Mesenchymal stem cell of the bone marrow (primary cell): ENCODE measurements around a stretch of chr7.

GRCh38 chr7:20352806-20353357, 22.2 kb downstream of the ITGB8 start:
- CAGE, long polyA plus RNA, result no peak

- CAGE, long polyA plus RNA, result no peak
These were observed 71.5 kb downstream of the ITGB8 start for GRCh38 chr7:20402227-20402620.

- CAGE, long polyA plus RNA, result no peak
These were observed 54.9 kb upstream of the ABCB5 start for GRCh38 chr7:20560559-20561040.

DNA sequence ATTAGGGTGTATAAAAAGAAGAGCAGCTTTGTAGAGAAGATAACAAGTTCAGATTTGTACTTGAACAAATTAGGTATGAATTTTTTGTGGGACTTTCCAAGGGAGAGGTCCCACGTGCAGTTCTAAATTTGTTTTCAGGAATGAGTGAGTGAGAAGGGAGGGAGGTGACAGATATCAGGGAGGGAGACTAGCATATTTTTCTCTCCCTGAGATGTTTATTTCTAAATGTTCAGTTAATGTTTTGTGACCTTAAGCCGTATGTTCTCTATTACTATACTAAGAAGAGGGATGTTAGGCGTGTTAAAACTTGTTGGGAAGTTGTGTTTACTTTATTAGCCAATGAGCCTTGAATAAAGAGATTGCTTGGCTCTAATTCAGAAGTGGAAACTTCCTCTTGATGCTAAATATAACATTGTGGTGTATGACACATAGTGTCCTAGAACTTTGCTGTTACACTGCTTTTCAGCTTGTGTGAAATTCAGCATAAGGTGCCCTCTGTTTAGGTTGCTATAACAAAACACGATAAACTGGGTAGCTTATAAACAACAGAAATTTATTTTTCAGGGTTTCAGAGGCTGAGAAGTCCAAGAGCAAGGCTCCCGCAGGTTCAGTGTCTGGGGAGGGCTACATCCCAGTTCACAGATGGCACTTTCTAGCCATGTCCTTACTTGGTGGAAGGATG, 37.3 kb downstream of the DNAH11 start:
- CAGE, long polyA plus RNA, result no peak

DNA sequence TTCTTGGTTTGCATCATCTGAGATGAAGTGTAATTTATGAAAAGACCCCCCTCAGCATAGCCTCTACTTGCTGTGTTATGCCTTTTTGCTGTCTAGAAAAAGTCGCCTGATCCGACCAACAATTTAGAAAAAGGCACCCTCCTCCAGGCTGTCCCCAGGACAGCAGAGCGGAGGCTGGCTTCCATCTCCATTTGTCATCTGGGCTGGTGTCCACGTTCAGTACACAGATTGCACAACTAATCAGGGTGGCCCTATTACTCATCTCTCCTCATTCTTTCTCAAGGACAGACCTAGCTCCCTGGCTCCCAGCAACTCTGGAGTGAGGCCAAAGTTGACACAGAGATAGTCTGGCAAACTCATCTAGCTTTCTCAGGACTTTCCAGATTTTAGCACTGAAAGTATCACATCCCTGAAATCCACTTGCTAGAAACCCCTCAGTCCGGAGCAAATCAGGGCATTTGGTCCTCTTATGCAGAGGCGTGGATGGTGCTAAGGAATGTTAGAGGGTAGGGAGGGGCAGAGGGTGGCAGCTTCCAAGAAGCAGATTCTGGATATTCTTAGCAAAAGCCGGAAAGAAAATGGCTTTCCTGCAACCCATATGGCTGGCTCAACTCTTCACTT, 75.1 kb downstream of the DNAH11 start:
- CAGE, long polyA plus RNA, result no peak

DNA sequence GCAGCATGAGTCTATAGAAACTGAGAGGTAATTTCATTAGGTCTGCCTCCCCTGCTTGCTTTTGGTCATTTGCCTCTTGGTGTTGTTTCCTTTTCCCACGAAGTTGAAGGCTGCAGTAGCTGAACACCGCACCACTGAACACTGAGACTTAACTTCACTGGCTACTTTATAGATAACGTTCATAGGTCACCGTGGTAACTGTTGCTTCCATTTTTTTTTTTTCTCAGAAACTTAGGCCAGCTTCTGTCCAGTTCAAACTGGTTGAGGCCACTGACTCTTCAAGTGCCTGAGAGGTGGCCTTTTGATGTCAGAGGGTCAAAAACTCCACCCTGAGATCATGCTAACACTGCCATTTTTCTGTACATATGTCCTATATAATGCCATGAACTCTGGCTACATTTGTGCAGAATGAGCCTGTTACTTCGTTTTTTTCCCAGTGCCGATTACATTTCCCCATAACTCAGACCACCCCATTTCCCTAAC, 3.5 kb upstream of the CDCA7L start:
- CAGE, long polyA plus RNA, result no peak

DNA sequence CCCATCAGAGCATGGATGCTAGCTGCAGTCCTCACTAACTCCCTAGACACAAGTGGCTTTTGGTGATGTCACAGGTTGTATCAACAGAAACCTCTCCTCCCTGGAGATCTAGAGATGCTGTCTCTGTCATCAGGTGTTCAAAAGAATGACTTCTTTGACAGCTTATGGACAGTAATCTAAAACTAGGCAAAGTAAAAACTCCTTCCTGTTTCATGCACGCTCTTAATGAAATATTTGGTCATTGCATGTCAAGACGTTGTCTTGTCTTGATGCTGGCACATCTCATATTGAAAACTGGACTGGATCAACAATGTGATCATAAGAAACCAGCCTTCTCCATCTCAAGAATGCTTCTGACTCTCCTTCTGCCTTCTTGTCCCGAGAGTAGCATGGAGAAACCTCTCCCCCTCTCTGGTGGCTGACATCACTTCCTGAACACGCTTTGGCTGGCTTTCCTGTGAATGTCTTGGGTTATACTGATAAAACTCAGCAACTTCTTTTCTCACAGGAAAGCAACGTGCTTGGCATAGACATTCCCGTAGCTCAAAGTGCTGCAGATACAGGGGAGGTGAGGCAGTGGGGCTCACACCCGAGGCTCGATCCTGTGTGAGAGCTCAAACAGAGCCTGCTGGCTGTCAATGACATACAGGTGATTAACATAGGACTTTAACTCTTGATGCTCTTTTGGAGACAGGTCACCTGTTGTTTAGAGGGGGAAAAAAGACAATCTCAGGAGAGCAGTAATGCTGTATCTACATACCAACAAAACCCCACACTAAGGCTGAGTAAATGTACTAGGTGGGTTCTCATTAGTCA, 176.3 kb upstream of the CDCA7L start:
- CAGE, long polyA plus RNA, result no peak

- CAGE, long polyA plus RNA, result no peak
These were observed 203.5 kb downstream of the RAPGEF5 start for GRCh38 chr7:22153241-22153976.

GRCh38 chr7:22212232-22212800, 144.6 kb downstream of the RAPGEF5 start:
- CAGE, long polyA plus RNA, result no peak

DNA sequence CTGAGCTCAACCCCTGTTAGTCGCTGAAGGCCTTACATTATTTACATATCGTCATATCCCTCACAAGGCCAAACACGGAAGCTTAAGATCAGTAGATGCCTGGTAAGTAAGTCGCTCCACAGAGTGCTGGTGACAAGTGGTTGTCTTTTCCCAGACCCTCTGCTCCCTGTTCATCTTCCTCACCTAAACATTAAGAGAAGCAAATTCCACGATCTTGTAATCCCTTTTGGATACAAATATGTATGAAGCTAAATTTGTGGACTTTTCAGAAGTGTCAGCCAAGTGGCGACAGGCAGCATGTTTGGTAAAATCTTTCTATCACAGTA, 55.0 kb downstream of the RAPGEF5 start:
- CAGE, long polyA plus RNA, result no peak

DNA sequence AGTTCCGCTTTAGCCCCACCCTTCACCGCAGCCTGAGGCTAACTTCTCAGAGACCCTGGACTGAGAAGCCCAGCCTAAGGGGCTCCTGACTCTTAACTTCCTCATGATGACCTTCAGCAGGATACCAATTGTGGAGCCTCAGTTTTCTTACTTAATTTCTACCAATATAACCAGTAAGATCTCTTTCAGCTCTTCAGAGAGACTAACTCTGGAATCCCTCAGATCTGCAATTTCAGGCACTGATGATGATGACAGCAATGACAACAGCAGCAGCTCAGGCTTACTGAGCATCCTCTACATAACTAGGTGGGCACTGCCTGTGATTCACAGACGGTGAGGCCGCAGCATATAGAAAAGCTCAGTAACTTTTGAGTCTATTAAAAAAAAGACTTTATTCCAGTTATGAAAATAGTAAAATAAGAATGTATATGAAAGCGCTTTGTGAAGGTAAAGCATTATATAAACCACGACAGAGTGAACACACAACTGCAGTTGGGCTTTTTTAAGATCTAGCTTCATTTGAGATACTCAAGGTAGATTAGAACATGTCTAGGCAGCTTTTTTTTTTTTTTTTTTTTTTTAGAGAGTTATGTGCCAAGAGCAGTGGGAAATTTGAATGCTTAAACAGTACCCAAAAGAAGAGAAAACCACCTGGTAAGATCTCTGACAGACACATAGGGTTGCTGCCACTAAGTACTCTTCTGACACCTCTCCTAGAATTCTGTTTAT, 11.7 kb downstream of the RAPGEF5 start:
- CAGE, long polyA plus RNA, result no peak

- CAGE, long polyA plus RNA, result no peak
These were observed 4.8 kb upstream of the RAPGEF5 start for GRCh38 chr7:22361357-22362458.

DNA sequence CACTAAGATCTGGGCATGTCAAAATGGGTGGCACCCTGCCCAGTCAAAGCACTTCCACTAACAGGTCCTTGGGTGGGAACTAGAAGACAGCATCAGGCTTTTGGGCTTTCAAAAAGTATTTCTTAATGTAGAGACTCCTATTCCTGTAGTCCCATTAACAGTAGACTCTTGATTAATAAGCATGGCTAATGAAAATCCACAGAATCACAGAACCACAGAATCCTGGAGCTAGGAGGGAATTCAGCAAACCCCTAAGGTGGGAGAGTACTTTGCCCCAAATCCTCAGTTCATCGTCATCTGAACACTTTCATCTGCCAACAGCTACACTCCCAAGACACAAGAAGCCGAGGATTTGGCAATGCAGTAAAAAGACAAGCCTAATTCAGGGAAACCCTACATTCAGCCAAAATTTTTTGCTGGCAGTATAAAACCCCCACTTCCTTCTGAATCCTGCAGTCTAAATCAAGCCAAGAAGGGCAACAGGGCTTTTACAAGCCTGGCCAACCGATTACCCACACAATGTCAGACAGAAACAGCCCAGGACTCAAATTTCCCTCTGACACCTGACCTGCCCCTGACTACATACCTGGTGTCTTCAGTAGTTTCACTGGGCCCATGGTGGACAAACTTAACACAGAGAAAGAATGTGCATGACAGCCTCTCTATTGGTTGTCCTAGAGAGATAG, 5.9 kb upstream of the IL6 start:
- CAGE, long polyA plus RNA, result no peak

DNA sequence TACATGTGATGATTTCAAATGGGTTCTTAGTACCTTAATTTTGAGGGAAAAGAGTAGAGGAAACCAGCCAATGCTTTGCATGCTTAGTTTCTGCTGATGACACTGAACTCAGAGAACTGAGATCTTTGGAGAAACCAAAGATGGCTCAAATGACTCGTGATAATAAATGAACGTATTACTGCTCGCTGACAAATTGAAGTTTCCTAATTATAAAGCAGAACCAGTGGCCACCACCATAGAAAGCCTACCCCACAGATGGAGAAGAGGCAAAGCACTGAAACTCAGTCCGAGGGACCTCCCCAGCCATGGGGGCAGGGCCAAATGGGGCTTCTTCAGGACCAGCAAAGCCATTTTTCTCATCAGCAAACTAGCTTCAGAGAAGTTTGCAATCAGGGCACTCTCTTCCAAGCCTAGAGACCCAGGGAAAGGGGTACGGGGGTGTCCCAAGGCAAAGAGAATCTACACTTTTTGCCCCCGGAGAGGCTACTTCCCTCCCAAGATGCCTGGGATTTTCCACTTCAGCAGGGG, 4.5 kb upstream of the IL6 start:
- CAGE, long polyA plus RNA, result no peak

DNA sequence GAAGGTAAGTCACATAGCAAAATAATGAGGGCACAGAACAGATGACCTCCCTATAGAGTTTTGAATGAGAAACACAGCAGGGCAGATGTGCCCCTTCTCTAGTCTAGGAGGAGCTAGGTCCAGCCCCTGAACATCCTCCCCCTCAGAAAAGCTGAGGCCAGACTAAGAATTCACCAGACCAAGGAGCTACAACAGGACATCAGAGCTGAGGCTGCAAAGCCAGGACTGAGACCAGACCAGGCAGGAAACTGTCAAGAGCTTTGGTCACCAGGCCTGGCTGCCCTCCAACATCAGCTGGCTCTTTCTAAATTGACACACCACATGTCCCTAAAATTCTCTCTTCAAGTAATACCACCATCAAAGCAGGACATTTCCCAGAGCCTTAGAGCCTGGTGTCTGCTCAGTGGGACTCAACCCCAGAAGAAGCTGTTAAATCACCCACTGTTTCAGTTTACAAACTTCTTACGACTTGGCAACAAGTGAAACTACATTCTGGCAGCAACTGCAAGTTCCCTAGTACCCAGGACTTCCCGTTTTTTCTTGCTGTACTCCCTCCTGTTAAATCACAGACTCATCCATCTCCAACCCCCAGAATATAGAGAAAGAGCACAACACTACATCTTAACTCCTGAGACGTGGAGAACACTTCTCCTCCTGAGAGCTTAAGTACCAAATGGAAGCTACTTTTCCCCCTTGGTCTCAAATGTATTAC, 3.8 kb upstream of the IL6 start:
- CAGE, long polyA plus RNA, result no peak

DNA sequence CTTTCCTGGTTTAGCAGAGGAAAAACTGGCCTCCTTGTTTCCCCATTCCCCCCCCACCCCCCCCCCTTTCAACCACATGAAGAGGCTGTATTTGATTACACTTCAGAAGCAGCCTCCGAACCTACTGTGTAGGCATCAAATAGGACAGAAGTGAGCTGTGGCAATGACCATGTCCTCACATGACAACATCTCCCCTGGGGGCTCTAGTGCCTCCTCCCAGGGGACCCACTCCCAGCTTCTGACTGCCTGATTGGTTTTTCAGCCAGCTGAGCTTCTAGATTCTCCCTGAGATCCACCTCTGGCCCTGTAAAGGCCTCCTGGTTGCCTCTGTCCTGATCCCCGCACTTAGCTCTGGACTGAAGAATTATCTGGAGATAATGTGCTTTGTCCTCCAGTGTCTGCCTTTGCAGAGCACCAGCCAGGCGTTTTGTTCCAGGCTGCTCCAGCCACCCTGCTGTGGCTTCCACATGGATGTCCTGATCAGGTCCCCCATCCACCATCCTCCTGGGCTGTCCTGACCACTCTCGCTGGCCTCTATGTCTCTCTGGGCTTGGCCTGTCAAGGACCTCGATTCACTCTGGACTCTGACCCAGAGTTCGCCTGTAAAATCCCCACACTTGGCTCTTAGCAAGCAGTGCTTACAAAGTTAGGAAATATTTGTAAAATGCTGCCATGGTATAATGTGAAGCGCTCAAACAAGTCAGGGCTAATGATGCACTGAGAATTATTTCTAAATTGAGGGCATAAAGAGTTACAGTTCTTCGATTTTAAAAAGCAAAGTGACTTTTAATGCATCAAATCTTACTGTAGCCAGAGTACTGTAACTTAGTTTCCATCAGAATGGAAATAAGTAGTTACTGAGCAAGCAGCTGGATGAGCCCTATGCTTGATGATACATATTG, 42.5 kb upstream of the TOMM7 start:
- CAGE, long polyA plus RNA, result no peak

GRCh38 chr7:22896917-22897301, 74.3 kb upstream of the TOMM7 start:
- CAGE, long polyA plus RNA, result no peak

DNA sequence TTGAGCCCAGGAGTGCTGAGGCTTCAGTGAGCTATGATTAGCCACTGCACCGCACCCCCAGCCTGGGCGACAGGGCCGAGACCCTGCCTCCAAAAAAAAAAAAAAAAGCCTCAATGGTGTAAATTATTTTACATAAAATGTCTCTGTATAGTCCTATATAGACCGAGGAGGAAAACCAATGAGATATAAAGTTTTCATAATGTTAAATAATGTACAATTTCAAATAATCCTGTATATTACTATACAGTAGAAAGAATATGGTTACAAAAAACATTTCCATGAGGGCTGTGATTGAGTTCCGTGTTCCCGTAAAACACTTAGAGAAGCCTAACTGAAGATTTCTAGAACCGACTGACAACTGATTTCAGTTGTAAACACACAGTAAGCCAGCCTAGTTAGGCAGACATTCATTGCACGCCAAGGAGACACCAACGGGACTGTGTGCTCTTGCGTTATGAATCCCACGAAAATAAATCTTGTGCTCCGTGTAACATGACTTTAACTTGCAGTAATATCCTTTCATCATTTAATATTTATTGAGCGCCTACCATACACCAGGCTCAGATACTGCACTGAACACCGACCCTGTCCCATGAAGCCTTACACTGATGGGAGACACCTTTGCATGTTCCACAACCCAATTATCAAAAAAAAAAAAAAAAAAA, 580 bp upstream of the KLHL7 start:
- CAGE, long polyA plus RNA, result no peak

GRCh38 chr7:23105538-23105714, 159 bp upstream of the KLHL7 start:
- CAGE, long polyA plus RNA, result no peak

GRCh38 chr7:23273145-23273840, 25.8 kb upstream of the MALSU1 start:
- CAGE, long polyA plus RNA, result no peak